ENCODE results near the gene SRSF4.

- RRBS = no CpG with 5 or more reads among the region's 7 CpGs
Observed at GRCh38 chr1:27874436-27874974, 2.2 kb downstream of the THEMIS2 start.

GRCh38 chr1:27879586-27880277, 7.4 kb downstream of the THEMIS2 start:
- RRBS = no CpG with 5 or more reads among the region's 10 CpGs

- RRBS = no CpG with 5 or more reads among the region's 7 CpGs
Observed at GRCh38 chr1:27886949-27887593, 14.7 kb downstream of the THEMIS2 start.

DNA sequence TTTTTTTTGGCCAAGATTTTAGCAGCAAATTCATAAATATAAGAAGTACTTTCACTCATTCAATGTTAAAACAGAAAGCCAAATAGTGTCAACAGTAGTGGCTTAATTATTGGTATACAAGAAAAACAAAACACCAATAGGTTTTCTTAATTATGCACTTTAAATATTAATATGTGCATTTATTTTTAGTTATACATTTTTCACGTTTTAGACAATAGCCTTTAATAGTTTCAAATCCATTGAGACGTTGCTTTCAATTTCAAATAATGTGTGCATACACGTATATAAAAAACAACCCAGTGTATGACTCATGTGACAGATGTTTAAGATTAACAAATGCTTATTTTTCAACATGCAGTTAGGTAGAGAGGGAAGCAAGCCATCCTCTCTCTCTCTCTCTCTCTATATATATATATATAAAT, 24.4 kb downstream of the EYA3 start:
- RRBS = no CpG with 5 or more reads among the region's 3 CpGs

- RRBS = 42% methylated on average over 1 of the region's 15 CpGs
Observed at GRCh38 chr1:28147061-28147945, 29.2 kb downstream of the PTAFR start.

DNA sequence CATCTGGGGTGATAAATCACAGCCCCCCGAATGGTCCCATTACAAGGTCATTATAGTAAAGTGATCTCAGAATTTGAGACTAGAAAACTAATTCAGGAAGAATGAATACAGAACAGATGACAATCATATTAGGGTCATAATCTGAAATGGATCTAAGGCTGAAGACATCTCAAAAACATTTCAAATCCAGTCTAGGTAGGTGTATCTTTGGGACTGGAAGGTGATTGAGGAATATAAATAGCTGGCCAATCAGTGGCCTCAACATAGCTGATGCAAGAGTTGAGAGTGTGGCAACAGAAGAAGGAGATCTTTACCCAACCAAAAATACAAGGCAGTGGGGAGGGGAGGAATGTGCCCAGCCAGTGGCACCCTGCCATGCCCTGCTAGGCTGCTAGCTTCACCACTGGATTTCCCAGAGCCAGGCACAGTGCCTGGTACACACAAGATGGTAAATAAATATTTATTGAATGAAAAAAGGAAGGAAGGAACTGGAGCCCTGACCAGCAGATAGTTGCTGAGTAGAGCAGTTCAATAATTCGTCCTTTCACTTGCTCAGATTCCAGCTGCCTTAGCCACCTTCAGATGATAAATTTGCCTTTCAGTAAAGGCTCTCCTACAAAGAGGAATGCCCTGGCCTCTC, 9.9 kb upstream of the SESN2 start:
- RRBS = no CpG with 5 or more reads among the region's 2 CpGs

DNA sequence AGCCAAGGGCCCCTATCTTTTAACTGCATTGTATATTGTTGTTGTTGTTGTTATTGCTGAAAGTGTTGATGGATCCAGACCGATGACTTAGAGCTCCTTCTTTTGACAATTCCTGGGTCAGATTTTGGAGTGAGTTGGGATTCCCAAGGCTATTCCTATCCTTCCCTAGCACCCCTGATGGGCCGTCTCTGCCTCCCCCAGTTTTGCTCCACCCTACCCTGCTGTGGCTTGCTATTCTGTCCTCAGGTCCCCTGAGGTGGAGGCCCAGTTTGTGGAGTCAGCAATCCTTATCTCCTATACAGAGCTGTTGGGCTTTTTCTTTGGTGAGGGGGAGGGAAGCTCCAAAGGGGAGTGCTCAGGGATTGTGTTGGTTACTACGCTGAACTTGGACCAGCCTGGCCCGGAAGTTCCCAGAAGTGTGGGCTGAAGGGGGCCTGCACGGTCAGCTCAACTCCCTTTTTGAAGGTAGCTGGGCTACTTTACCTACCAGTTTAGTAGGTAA, 7.6 kb downstream of the SESN2 start:
- RRBS = no CpG with 5 or more reads among the region's 5 CpGs

DNA sequence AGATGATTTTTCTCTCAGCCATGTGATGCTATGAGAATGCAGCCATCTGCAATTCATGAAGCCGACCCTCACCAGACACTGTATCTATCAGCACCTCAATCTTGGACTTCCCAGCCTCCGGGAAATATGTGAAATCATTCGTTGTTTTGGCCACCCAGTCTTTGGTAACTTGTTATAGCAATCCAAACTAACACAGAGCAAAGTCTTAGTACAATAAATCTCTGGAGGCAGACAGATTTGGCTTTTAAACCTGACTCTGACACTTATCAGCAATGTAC, 5.2 kb upstream of the MED18 start:
- RRBS = no CpG with 5 or more reads among the region's 3 CpGs

DNA sequence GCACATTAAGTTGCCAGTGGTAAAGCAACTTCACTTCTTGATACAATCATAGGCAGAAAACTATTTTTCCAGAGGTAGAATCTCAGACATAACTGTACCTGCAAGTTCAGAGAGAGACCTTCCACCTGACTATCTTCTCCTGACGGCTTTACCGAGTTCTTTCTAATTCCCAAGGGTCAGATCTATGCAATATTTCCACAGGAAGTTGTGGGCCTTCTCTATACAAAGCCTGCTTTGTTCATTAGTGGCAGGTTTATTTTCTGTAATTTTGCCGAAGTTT, 58.2 kb upstream of the RCC1 start:
- RRBS = no CpG with 5 or more reads among the region's 3 CpGs

- RRBS = no CpG with 5 or more reads among the region's 15 CpGs
Observed at GRCh38 chr1:28505311-28505624, 575 bp upstream of the RCC1 start.

DNA sequence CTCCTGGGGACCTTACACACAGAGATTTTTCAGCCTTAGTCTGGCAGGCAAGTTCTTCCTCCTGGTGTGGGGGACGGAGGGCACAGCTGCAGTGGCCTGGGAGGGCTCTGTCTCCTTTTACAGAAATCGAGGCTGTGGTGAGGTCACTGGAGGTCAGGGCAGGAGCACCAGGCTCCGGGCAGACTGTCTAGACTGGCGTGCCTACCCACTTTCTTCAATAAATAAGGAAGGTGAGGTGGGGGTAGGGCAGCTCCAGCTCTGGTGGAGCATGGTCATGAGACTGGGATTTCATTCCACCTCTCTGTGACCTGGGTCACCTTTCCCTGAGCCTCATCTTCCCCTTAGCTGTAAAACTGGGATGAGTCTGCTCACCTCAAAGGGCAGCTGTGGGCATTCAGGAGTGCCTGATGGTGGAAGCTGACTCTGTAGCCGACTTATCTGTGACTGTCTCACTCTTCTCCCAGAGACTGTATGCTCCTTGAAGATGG, 14.4 kb downstream of the RCC1 start:
- RRBS = no CpG with 5 or more reads among the region's 5 CpGs

DNA sequence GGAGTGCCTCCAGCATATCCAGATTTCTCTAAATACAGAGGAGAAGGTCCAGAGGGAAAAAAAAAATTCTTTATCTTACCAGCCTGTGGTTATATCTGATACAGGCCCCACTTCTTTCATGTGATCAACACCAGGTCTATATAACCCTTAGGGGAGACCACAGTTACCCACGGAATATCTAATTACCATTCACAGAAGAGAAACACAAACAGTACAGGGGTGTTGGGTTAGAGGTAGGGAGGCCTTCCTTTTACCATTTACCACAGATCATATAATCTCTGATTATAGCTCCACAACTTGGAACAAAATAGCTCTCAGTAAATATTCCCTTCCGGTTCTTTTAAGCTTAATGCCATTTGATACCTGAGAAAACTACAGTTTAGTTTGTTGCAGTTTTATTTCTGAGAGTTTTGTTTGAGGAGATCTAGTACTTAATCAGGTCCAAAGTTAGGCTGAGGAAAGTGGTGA, 13.9 kb downstream of the EPB41 start:
- RRBS = no CpG with 5 or more reads among the region's 2 CpGs

DNA sequence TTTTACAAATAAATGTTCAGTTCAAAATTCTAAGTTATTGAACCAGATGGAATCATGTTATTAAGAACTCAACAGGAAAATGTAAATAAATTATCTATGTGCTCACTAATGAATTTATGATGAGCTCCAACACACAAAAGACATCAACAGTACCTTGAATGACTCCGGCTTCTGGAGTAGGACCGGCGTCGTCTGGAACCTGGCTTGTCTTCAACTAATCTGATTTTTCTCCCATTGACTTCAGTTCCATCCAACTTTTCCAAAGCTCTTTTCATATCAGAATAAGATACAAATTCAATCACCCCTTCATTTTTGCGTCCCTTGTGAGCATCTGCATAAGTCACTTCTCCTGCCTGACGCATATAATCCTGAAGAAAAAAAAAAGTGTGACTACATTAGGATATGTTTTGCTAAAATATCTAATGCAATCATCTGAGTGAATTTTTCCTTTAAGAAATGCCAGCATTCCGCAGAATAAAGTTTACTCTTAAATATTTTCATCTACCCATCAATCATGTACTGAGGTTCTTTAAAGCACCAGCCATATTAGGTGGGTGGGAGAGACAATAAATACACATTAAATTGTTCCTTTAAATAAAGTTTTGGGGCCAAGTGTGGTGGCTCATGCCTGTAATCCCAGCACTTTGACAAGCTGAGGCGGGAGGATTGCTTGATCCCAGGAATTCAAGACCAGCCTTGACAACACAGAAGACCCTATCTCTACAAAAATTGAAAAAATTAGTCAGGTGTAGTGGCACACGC, 27.0 kb downstream of the SRSF4 start:
- RRBS = no CpG with 5 or more reads among the region's 9 CpGs

DNA sequence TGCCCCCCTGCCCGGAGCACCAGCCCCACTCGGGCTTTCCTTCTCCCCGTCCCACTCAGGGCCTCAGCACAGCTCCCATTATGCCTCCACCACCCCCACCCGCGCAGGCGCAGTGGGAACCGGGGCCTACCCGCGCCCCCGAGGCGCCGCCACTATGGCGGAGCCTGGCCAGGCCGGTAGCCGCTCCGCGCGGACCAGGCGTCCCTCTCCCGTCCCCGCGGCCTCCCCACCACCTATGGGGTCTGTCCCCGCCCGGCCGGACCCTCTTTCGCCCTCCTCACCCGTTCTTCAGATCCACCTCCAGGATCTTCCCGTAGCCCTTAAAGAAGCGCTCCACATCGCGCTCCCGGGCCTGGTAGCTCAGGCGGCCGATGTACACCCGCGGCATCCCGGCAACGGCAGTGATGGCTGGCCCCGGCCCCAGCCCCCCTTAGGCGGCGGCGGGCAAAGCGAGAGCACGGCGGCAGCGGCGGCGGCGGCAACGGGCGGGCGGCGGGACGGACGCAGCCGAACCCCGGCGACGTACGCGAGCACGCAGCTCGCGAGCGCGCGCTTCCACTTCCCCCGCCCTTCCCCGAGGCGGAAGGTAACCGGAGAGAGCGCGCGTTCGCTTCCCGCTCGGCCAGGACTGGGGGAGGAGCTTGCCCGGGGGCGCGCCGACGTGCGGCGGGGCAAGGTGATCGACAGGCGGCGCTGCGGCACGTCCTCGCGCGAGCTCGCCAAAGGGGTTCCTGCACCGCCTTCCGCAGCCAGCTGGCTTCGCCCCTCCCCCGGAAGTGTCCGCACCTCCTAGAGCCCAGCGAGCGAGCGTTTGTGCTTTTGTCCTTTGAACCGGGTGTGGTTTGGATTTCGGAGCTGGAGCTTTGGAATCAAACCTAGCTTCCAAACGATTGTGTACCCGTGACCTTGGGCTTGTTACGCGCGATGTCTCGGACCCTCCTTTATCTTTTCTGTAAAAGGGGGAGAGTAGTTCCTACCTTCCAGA, at the start of gene SRSF4:
SRSF4 (minus strand) TSS at position 536 of the 985 bp plus-strand sequence.
- RRBS = 2% methylated on average over 61 of the region's 109 CpGs

DNA sequence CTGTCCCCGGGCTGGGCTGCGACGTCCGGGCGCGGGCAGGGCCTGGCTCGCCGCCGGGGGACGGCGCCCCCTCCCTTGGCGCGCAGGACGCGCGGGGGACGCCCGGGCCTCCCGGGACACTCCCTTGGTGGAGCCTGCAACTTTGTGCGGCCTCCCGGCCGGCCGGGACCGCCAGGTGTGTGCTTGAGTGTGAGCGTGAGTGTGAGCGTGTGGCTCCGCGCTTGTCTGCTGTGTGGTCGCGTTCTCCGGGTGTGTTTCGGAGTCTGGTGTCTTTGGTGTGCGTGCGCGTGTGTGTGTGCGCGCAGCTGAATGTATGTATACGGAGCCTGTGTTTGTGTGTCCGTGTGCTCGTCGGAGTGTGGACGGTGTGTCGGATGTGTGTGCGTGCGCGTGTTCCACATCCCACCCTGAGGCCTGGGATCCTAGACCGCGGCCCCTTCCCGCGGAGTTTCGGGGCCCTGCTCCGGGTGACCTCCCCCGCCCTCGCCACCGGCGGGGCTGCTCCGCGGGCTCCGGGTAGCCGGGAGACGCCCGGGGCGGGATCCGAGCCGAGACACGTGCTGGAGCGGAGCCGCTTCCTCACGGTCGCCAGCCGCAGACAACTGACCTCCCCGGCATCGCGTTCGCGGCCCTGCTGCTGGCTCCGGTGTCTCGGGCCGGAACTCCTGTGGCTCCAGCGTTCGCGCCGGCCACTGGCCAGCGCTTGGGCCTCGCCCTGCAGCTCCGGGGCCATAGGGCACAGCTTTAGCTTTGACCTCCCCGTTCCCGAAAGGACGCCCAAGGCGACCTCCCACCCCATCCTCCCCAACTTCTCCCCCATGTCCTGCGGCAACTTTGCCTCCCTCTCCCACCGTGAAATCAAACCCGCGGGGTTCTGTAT, 1.8 kb downstream of the PTPRU start:
- RRBS = 2% methylated on average over 32 of the region's 94 CpGs

GRCh38 chr1:29258697-29259248, 22.5 kb downstream of the PTPRU start:
- RRBS = no CpG with 5 or more reads among the region's 5 CpGs

DNA sequence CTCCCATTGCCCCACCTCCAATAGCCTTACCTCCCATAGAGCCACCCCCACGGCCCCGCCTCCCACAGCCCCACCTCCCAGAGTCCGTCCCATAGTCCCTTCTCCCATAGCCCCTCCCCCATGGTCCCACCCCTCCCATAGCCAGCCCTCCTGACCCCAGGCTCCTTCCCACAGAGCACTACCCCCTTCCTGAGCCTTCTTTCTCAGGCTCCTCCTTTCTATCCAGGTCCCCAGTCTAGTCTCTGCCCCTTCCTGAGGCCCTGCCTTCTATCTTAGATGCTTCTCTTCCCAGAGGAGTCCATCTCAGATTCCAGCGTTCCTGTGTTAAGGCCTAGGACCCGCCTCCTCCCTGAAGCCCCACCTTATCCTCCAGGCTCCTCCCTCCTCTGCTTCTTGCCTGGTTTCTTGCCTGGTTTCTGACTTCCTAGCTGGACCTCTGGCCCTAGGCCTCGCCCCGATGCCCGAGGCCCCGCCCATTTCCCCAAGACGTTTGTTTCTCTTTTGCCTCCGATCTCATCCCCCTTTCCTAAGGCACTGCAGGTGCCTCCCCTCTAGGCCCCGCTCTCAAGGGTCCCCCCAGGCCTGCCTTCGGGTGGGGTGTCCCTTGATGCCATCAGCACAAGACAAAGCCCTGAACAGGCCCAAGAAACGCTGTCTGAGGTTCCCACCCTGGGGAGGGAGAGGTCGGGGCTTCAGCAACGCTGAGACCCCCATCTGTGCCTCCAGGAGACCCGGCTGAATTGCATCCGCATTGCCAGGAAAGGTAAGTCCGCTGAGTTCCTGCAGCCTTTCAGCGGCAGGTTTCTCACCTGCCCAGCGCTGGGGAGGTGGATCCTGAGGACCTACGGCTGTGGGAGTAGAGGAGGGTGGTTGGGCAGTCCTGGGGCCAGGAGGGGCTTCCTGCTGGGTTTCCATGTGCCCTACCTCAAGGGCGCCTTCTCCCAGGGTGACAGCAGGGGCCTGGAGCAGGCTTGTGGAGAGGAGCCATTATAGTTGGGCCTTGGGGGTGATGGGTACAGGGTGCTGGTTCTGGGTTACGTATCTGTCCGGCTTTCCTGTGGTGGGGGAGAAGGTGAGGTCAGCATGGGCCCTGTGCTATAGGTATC, 47.2 kb downstream of the PTPRU start:
- RRBS = no CpG with 5 or more reads among the region's 25 CpGs

- RRBS = no CpG with 5 or more reads among the region's 22 CpGs
Observed at GRCh38 chr1:29349845-29350450, 113.6 kb downstream of the PTPRU start.

- RRBS = no CpG with 5 or more reads among the region's 6 CpGs
Observed at GRCh38 chr1:29417176-29417474, 180.8 kb downstream of the PTPRU start.

DNA sequence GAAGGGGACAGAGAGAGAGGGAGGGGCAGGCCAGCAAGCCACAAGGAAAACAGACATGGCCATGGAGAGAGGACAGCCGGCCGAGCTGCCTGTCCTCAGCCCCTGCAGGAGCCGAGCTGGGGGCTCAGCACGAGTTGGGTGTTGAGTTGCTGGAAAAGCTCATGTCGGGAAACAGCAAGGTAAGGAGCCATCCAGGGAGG, 548.7 kb downstream of the PTPRU start:
- RRBS = no CpG with 5 or more reads among the region's 5 CpGs

Measured in epithelial cell of esophagus (primary cell).